A549 (cell line): ENCODE measurements around a stretch of chr18.

- PRO-cap, result no peak
CAGE:
- cytosol, long polyA plus RNA, result no peak
- long polyA plus RNA, result no peak
- nucleus, long polyA plus RNA, result no peak
These were observed 24.1 kb upstream of the ZNF516 start for GRCh38 chr18:76519030-76519600.

GRCh38 chr18:76524934-76525958, 30.2 kb upstream of the ZNF516 start:
- PRO-cap, result no peak
CAGE:
- cytosol, long polyA plus RNA, result no peak
- long polyA plus RNA, result no peak
- nucleus, long polyA plus RNA, result no peak

- PRO-cap, result no peak
CAGE:
- cytosol, long polyA plus RNA, result no peak
- long polyA plus RNA, result no peak
- nucleus, long polyA plus RNA, result no peak
These were observed 125.0 kb upstream of the ZNF236 start for GRCh38 chr18:76697021-76698192.

DNA sequence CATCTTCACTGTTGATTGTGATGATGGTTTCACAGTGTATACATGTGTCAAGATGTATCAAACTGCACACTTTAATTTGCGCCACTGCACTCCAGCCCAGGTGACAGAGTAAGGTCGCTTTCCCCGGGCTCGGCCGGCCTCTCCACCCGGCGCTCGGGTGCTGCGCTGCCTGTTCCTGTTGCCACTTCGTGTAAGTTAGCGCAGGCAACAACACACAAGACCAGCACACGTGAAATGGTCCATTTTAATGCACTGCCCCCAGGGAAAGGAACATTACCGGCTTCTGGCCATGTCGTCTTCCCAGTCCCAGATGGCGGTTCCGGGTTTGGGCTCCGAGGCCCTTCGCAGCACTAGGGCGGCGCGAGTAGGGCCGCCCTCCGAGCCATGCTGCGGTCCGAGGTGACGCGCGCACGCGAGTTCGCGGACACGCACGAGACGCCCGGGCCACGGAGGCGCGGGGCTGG, 586 bp upstream of the ZNF236 start:
- PRO-cap, result no peak
CAGE:
- cytosol, long polyA plus RNA, result no peak
- long polyA plus RNA, result no peak
- nucleus, long polyA plus RNA, result no peak

- PRO-cap, result no peak
CAGE:
- cytosol, long polyA plus RNA, result no peak
- long polyA plus RNA, result no peak
- nucleus, long polyA plus RNA, result no peak
These were observed 119.8 kb downstream of the MBP start for GRCh38 chr18:77012792-77013124.

DNA sequence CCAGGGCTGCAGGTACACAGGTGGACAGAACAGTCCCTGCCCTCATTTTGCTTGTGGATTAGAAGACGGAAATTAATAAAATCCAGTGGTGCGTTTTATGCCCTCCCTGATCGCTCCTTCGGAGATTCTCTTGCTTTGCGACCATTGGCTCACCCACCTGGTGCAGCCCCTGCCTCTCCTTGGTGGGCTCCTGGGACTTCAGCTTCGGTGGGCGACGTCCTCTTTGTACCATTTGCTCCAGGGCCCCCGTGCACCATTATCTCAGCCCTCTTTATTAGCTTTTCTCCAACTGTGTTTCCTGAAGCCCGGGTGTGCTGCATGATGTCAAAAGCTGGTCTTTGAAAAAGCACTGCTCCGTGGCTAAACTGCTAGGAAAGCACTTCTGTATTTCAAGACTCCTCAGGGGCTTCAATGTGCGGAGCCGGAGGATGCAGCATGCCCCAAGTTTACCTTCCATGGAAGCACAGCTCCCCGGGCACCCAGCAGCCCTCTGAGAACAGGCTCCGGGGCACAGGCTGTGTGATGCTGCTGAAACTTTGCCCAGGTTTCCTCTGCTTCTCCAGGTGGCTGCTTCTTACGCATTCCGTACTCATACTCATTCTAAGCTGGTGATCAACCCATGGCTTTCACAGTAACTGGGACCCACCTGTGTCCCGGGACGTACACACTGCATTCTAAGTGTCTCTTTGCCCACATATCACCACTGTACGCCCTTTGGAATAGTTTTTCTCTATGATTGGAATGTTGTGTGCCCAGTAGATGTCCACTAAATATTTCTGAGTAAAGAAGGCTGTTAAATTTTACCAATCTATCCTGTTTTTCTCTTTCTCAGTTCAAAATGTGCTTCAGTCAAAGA, 97.7 kb downstream of the MBP start:
- PRO-cap, result no peak
CAGE:
- cytosol, long polyA plus RNA, result no peak
- long polyA plus RNA, result no peak
- nucleus, long polyA plus RNA, result no peak

DNA sequence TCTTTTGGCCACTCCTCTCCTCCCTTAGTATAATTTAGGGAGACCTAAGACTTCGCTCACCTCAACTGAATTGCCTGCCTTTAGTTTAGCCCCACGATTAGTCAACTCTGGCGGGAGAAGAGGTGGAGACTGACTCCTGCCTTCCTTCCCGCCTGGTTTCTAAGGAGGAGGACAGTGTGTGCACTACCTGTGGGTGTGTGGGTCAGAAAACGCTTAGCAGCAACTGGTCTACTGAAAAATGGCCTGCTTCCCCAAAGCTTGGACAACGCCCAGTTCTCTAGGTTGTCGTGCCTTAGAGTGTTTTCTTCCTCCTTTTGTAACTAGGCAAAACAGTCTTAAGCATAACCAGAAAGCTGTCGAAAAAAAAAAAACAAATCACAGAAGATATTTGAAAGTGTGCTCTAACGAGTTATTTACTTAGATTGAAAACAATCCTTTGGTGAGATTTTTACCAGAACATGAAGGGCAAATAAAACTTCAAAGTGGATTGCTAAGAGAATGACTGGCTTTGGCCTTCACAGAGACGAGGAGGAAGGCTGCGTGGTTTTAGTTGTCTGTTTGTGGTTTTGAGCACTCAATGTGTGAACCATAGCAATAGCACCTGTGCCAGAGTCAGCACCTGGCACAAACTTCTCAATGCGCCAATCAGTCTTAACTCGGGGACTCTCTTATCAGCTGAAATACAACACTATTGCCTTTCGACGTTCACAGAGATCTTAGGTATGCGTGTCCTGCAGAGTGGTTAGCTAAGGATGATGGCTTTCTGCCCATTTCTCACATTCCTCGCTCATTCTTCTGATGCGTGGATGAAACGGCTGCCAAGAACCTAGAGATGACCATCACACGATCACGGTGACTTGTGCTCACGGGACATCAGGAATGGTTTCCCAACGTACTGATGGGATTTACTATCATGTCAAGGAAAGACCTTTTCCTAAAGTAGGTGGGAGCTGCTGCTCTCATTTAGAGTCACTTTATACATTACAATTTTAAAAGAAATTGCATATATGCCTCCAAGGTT, 70.1 kb downstream of the MBP start:
- PRO-cap, result no peak
CAGE:
- cytosol, long polyA plus RNA, result no peak
- long polyA plus RNA, result no peak
- nucleus, long polyA plus RNA, result no peak

GRCh38 chr18:77065413-77066046, 67.1 kb downstream of the MBP start:
- PRO-cap, result no peak
CAGE:
- cytosol, long polyA plus RNA, result no peak
- long polyA plus RNA, result no peak
- nucleus, long polyA plus RNA, result no peak

GRCh38 chr18:77098005-77099284, 34.1 kb downstream of the MBP start:
- PRO-cap, result no peak
CAGE:
- cytosol, long polyA plus RNA, result no peak
- long polyA plus RNA, result no peak
- nucleus, long polyA plus RNA, result no peak

DNA sequence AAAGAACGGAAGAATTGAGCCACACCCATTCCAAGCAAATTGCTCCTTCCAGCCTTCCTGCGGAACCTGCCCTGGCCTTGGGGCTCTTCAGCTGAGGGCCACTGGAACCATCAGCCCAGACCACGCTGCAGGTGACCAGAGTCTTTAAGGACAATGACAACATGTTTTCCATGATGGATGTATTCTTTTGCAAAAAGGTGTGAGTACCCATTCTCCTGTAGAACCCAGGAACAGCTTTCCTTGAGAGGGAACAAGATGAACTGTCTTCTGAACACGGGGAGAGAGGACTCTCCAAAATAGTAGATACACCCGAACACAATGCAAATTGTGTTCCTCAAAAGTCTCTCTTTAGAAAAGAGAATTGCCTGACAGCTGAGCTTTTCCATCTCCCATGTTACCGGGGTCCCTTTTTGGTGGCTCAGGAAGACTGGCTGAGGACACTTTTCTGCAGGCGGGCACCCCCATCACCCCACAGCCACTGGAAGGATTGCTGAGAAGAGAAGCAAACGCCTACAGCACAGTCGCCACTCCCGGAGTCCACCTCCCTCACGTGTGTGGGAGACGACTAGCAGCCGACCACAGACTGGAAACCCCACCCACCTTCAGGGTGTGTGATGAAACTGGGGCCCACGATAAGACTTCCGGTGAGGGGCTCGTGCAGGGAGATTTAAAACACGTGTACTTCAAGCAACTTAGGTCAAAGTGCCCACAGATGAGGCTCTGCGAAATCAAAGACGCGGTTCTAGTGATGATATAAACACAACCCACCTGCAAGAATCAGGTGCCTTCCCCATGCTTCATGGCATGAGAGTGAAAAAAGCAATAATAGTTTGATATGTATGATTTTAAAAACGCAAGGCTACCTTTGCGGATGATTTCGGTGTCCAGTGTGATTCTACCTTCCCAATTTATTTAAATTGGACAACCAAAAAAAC, 26.4 kb downstream of the MBP start:
- PRO-cap, result no peak
CAGE:
- cytosol, long polyA plus RNA, result no peak
- long polyA plus RNA, result no peak
- nucleus, long polyA plus RNA, result no peak

GRCh38 chr18:77322445-77322980, 72.9 kb downstream of the GALR1 start:
- PRO-cap, result no peak
CAGE:
- cytosol, long polyA plus RNA, result no peak
- long polyA plus RNA, result no peak
- nucleus, long polyA plus RNA, result no peak

DNA sequence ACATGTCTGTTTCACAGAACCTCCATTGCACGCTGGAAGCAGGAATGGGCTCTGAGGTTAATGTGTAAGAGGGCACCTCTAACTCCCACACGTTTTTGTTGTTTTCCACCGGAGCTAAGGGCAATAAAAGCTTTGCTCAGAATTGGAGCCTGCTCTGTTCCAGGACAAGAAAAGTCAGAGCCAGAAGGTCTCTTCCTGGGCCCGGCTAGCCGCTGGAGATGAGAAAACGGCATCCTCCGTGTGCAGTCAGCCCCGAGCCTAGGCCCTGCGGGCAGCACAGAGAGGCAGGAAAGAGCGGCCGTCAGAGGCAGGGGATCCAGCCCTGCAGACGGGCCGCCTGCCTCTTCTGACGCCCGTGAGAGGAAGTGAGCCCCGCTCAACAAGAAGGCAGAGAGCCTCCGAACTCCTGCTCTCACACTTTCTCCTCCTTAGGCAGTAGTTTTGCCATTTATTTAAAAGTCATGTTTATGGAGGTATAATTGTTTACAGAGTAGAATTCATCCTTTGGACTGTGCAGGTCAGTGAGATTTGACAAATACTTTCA, 117.2 kb downstream of the GALR1 start:
- PRO-cap, result no peak
CAGE:
- cytosol, long polyA plus RNA, result no peak
- long polyA plus RNA, result no peak
- nucleus, long polyA plus RNA, result no peak

DNA sequence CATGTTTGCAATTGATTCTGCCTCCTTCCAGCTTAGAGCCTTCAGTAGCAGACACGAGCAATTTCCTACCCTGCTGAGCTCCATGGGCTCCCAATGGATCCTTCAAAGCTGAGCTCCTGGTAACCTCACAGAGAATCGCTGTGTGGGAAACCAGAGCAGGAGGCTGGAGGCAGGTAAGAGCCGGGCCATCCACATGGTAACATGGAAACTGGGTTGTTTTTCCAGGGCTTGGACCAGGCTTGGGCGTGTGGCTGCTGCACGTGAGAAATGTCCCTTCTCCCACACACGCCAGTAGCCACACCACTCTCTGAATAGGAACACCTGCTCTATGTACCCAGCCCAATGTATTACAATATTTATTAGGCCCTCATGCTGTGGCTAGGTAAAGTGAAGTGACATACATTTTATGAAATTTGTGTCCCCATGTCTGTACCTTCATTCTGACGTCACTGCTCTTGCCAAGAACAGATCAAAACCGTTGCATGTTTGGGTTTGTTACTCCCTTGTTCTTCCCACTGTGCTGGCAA, 436.6 kb upstream of the SALL3 start:
- PRO-cap, result no peak
CAGE:
- cytosol, long polyA plus RNA, result no peak
- long polyA plus RNA, result no peak
- nucleus, long polyA plus RNA, result no peak

GRCh38 chr18:79402350-79403091, 6.8 kb downstream of the NFATC1 start:
- PRO-cap, result no peak
CAGE:
- cytosol, long polyA plus RNA, result no peak
- long polyA plus RNA, result no peak
- nucleus, long polyA plus RNA, result no peak

- PRO-cap, result no peak
CAGE:
- cytosol, long polyA plus RNA, result no peak
- long polyA plus RNA, result no peak
- nucleus, long polyA plus RNA, result no peak
These were observed 43.5 kb downstream of the NFATC1 start for GRCh38 chr18:79438981-79439826.

- PRO-cap, result no peak
CAGE:
- cytosol, long polyA plus RNA, result no peak
- long polyA plus RNA, result no peak
- nucleus, long polyA plus RNA, result no peak
These were observed 68.5 kb upstream of the CTDP1 start for GRCh38 chr18:79610874-79611711.

GRCh38 chr18:79718333-79718688, 38.7 kb downstream of the CTDP1 start:
- PRO-cap, result no peak
CAGE:
- cytosol, long polyA plus RNA, result no peak
- long polyA plus RNA, result no peak
- nucleus, long polyA plus RNA, result no peak

DNA sequence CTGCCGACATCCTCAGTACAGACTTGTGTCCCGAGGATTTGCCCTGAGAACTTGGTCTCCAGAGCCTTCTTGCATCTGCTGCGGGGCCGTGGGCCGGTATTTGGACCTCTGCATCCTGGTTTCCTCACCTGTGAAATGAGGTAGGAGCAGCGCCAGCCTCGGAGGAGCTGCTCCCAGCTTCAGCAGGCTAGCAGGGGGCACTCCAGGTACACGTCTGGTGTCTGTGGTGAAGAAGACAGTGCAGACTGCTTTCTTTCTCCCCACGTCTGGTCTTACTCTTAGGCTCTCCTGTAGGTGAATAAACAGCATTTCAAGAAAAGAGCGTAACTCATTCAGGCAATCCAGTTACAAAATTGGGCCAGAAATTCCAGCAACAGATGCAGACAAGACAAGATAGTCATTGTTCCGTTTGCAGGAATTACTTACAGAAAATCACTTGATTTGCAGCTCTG, 58.7 kb downstream of the CTDP1 start:
- PRO-cap, result no peak
CAGE:
- cytosol, long polyA plus RNA, result no peak
- long polyA plus RNA, result no peak
- nucleus, long polyA plus RNA, result no peak

- PRO-cap, result no peak
CAGE:
- cytosol, long polyA plus RNA, result no peak
- long polyA plus RNA, result no peak
- nucleus, long polyA plus RNA, result no peak
These were observed 6.2 kb upstream of the KCNG2 start for GRCh38 chr18:79791337-79792080.

DNA sequence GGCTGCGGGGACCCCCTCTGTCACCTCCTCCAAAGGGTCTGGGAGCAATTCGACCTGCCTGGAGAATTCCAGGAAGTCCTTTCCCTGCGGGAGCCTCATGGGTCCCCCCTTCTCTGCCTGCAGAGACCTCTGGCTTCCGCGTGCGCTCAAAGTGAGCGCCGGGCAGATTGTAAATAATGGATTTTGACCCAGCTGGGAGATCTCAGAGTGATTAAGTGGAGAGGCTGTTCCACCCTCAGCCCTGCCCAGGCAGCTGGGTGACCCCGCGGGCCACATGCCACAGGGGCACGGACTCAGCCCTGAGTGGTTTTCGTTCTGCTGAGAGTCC, 1.2 kb downstream of the KCNG2 start:
- PRO-cap, result no peak
CAGE:
- cytosol, long polyA plus RNA, result no peak
- long polyA plus RNA, result no peak
- nucleus, long polyA plus RNA, result no peak